Fibroblast of the aortic adventitia (primary cell): ENCODE data around the gene NPFFR1.

DNA sequence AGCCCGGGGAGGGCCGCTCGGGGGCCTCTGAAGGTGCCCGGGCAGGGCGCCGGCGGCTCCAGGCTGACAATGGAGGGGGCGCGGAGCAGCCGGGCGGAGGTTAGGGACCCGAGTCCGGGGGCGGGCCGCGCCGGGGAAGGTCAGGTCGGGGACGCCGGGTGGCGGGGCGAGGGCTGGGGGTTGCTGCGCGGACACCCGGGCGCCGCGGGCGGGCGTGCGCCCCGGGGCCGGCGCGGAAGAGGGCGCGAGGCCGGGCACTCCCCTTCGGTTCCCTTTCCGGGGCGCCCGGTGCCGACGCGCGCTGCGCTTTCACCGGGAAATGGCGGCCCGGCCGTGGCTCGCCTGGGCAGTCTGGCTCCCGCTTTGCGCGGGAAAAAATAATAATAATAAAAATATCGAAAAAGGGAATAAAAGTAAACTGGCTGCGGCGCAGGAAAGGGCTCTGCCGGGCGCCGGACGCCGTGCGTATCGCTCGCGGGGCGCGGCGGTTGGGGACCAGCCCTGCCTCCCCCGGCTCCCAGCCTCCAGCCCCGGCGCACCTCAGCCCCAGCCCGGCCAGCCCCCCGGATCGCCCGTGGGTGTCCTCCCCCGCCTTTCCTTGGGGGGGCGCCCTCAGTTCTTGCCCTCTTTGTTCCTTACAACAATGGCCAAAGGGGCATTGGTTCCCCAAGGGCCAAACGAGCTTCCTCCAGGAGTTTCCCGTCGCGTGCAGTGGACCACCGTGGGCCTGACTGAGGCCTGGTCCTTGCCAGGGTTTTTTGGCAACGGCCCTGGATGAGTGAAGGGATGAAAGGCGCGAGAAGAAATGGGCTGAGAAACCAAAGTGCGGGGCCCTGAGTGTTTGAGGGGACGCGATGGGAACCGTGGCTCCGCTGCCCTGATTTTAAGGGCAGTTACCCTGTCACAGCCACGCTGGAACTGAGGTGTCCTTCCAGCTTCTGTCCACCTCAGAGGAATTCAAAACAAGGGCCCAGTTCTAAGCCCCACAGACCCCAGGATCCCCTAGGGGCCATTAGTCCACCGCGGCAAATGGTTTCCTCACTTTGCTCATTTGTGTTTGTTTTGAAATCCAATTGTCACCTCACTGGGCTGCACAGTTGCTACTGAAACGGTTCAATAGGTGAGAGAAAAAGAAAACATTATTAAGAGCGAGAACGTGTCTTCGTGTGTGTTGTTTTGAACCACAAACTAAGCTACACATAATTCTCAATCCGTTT, 1.2 kb downstream of the MACROH2A2 start:
- CAGE, long polyA plus RNA, result no peak

DNA sequence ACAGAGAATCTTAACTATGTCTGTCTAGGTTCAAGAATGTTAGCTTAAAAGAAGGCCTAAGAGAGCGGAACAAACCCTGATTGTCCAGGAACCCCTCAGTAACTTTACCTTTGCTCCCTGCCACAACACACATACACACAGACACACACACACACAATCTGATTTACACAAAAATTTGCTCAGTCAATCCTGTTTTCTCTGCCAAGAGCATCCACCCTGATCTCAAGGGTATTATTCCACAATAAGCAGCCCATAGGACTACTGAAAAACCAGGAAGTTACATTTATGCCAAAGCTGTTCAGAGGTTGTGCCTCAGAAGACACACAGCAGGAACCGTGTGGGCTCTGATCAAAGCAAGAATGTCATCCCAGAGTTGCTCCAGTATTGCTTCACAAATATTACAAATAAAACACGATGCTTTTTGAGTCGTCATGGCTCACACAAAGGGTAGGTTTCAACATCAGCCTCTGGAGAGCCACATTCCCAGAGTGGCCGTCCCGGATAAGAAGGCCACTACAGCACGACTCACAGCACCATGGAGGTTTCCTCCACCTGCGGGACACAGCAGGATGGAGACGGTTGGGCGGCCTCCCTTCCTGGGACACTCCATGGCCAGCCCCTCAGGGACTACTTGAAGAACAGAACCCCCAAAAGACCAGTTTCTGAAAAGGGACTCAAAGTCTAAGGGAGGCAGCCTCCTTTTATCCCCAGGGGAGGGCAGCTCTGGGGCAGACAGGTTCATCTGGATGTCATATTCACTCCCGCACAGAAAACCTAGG, 1.6 kb downstream of the AIFM2 start:
- CAGE, long polyA plus RNA, result no peak

GRCh38 chr10:70132065-70132504, 540 bp downstream of the AIFM2 start:
- CAGE, long polyA plus RNA, result no peak

- CAGE, long polyA plus RNA, result no peak
Observed at GRCh38 chr10:70231781-70232962, 1.1 kb downstream of the PPA1 start.

GRCh38 chr10:70254061-70254660, 20.9 kb upstream of the PPA1 start:
- CAGE, long polyA plus RNA, result no peak

GRCh38 chr10:70283631-70284036, at the start of gene NPFFR1:
TSS of gene NPFFR1 (minus strand) at chr10:70284004.
- CAGE, long polyA plus RNA, result no peak

GRCh38 chr10:70300100-70300393, 16.2 kb upstream of the NPFFR1 start:
- CAGE, long polyA plus RNA, result no peak

DNA sequence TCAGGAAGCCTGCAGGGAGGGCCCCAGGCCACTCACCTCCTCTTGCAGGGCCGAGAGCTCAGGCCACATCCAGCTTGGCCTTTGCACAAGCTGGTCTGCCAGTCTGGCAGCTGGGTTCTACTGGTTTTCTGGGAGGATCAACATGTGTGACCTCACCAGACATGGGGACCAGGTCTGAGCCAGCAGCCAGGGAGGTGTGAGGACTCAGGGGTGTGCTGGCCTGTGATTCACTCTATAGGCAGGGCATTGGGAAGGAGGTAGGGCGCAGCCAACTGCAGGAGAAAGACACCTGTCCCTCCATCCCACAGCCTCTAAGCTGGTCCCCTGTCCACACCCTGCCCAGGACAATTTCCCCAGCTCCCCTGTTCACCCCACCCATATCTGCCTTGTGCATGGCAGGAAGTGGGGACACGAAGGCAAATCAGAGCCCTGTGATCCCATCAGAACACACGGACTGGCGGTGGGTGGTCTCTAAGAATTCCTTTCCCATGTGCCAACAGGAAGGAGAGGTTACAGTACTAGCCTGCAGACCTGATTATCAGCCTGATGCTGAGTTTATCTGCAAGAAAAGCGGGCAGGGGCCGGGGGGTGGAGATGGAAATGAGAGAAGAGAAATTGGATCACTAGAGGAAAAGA, 5.6 kb downstream of the LRRC20 start:
- CAGE, long polyA plus RNA, result no peak

DNA sequence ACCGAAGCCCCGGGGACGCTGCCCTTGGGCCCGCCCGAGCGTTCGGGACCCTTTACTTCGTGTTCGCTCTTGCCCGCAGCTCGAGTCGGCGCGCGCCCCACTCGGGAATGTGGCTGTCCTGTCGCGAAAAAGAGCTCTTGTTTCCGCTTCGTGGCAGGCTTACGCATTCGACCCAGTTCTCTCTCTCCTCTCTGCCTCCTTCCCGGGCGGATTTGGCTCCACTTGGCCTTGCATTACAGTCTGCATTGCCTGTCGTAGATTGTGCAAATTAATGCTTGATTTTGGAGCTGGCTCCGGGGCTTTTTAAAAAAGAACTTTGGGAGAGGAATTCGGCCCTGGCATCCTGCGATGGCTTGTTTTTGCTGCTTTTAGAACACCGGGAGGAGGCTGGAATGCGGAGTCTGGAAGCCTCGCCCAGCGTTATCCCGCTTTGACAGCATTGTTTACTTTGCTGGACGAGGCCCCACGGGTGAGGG, 741 bp downstream of the EIF4EBP2 start:
- CAGE, long polyA plus RNA, result no peak

GRCh38 chr10:70431917-70432657, 9.4 kb downstream of the NODAL start:
- CAGE, long polyA plus RNA, result no peak

DNA sequence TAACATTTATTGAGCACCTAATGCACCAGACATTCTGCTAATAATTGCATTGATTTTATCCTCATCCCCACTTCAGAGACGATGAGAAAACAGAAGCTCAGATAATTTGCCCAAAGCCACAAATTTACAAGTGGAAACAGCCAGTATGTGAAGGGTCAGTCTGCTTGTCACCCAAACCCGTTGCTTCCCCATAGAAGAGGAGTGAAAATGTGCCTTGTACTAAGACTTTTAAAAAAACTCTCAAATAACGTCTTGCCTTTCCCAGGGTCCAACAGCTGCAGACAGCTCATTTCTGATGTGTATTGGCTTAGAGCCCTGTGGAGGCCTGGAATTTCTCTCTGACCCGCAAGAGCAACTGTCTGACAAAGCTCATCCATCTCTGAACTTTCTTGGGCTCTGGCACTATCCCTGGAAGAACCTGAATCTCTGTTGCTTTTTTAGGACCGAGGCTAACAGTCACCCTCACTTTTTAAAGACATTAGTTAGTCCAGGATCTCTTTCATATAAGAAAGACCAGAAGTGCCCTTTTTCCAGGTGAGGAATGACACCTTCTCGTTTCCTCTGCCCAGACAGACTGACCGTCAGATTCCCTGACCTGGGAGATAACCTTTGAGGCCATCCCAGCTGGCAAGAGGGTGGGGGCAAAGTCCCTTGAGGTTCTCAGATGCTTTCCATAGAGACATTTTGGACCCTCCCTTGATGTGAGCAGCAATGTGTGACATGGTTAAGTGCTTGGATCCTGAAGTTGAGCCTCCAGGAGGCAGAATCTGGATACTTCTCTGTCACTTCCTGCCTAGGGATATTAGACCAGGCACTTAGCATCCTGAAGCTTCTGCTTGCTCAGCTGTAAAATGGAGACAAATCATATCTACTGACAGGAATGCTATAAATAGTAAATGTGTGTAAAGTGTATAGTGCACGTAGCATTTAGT, 4.4 kb upstream of the NODAL start:
- CAGE, long polyA plus RNA, result no peak

DNA sequence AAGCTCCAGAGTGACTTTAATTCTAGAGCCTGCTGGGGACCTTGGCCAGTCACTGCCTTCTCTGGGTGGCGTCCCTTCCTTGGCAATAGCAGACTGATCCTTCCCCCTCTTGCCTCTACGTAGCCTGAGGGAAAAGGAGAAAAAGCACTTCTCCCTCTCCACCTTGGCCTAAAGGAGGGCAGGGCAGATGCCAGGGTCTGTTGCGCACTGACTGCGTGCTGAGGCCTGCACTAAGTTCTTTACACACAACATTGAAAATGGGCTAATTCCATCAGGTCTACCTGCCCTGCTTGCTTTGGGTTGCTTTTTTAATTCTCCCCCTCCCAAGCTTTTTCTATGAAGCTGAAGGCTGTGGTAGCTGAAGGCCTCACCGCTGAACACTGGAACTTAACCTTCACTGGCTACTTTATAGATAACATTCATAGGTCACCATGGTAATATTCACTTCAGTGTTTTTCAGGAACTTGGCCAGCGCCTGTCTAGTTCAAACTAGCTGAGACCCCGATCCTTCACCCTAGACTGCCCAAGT, 28.9 kb downstream of the PRF1 start:
- CAGE, long polyA plus RNA, result no peak

GRCh38 chr10:70600714-70601232, 1.8 kb downstream of the PRF1 start:
- CAGE, long polyA plus RNA, result no peak

DNA sequence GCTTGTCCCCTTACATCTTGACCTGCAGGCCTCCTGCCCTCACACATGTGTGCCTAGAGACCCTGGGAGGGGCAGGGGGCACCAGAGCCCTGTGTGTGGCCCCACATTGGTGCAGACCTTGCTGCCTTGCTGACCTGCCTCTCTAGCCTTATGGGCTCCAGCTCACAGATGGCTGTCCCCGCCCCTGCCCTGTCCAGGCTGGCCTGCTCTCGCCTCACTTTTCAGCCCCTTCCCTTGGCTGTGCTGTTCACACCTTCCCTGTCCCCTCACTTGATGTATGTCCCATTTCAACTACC, 9.4 kb downstream of the ADAMTS14 start:
- CAGE, long polyA plus RNA, result no peak

- CAGE, long polyA plus RNA, result no peak
Observed at GRCh38 chr10:71229274-71229727, 16.9 kb downstream of the UNC5B start.

- CAGE, long polyA plus RNA, result no peak
Observed at GRCh38 chr10:71260564-71261111, 48.3 kb downstream of the UNC5B start.

DNA sequence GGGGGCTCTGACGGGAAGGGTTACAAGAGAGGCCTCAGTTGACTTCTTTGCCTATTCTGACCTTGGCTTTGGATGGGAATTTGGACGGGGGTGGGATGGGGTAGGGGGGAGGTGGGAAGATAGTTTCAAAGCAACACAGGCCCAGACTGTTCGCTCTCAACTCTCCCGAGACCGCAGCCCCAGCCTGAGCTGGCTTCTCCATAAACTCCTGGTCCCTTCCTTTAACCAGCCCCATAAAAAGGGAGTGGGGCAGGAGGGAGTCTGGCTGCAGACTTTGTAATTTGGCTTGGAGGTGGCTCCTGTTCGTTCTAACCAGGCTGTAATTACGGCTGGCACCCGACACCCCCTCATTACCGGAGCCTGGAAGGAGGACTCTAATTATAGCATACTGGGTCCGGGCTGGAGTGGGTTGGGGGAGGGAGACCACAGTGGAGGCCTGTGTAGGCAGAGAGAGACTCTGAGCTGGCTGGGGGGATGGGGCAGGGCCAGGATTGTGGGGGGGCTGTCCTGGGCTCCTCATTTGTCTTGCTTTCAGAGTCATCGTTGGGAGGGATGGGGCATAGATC, 49.6 kb downstream of the UNC5B start:
- CAGE, long polyA plus RNA, result no peak

DNA sequence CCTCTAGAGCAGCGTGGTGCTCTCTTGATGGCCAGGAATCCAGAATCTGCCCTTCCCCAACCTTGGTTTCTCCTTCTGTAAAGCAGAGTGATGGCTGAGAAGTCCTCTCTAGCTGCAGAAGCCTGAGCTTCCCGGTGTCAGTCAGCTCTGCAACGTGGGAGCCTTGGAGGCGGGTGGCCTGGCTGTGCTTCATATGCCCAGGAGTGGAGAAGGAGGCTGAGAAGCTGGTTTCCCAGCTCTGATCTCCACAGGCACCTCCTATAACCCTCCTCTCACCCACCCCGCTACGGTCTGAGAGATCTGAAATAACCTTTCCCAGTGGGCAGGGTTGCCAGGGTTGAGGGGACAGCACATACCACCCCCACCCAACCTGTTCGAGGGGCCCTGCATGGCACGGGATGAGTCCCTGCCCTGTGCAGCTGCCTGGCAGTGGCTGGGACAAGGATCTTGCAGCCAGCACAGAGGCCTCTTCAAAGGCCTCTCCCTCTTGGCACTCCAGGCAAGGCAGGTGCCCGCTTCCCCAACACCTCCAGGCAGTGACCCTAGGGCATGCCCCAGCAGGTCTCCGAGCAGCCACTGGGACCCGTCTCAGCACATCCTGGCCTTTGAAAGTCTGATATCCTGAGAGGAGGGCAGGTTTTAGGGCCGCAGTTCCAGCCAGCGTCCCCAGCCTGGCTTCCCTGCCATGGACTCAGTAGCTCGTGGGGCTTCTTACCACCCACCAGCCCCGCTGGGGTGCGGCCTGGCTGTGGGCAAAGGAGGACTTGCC, 18.3 kb upstream of the SLC29A3 start:
- CAGE, long polyA plus RNA, result no peak

GRCh38 chr10:71340085-71340653, 21.1 kb downstream of the SLC29A3 start:
- CAGE, long polyA plus RNA, result no peak

GRCh38 chr10:71472423-71472864, 75.7 kb downstream of the CDH23 start:
- CAGE, long polyA plus RNA, result no peak